Fibroblast of villous mesenchyme (primary cell): ENCODE measurements around a stretch of chr6.

- CAGE, long polyA plus RNA = no peak
Measured at GRCh38 chr6:166656733-166657259, 29.7 kb upstream of the RPS6KA2 start.

DNA sequence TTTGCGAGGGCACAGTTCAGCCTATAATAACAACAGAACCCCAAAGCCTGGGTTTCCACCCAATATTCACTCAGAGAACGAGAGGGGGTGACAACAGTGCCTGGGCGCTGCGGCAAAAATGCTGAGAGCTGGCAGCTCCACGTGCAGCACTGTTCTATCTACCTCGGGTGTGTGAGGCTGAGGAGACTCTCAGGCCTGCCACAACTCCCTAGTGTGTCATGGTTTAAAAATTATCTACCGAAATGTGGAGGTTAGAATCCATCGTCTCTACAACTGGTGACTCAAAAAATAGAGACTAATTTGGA lies 118.5 kb upstream of the RPS6KA2 start:
- CAGE, long polyA plus RNA = no peak

GRCh38 chr6:166927304-166927784 lies 29.0 kb downstream of the RNASET2 start:
- CAGE, long polyA plus RNA = no peak

DNA sequence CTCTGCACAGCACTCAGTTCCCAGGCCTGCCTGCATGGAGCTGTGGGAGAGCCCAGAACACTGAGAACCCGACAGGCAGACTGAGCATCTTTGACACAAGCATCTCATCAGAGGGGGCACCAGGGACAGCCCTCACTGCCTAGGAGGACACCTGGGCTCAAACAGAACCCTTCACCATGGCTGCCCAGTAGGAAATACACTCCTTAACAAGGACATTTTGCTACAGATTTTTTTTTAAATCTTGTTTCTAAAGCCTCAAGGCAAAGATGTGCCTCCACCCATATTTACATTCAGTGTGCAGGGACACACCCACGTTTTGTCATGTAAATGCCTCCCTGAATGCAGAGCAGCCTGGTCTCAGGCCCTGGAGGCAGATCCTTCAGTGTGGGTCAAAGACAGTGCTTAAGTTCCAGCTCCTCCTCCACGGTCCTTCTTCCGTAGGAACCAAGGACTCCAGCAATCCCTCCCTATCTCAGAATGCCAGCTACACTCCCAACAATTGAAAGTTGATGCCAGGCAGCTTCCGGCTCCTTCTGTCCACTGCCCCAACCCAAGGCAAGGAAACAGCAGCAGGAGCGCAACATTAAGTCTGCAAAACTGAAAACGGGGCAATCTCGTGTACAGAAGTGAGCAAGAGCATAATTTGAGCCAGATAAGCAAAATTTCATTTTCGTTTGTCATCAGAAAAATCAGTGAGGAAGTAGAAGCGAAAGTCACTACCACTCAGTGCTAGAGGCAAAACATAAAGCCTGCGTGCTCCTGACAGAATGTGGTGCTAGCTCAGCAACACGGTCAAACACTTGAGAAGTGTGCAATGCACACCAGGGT lies 6.3 kb downstream of the RNASET2 start:
- CAGE, long polyA plus RNA = no peak

DNA sequence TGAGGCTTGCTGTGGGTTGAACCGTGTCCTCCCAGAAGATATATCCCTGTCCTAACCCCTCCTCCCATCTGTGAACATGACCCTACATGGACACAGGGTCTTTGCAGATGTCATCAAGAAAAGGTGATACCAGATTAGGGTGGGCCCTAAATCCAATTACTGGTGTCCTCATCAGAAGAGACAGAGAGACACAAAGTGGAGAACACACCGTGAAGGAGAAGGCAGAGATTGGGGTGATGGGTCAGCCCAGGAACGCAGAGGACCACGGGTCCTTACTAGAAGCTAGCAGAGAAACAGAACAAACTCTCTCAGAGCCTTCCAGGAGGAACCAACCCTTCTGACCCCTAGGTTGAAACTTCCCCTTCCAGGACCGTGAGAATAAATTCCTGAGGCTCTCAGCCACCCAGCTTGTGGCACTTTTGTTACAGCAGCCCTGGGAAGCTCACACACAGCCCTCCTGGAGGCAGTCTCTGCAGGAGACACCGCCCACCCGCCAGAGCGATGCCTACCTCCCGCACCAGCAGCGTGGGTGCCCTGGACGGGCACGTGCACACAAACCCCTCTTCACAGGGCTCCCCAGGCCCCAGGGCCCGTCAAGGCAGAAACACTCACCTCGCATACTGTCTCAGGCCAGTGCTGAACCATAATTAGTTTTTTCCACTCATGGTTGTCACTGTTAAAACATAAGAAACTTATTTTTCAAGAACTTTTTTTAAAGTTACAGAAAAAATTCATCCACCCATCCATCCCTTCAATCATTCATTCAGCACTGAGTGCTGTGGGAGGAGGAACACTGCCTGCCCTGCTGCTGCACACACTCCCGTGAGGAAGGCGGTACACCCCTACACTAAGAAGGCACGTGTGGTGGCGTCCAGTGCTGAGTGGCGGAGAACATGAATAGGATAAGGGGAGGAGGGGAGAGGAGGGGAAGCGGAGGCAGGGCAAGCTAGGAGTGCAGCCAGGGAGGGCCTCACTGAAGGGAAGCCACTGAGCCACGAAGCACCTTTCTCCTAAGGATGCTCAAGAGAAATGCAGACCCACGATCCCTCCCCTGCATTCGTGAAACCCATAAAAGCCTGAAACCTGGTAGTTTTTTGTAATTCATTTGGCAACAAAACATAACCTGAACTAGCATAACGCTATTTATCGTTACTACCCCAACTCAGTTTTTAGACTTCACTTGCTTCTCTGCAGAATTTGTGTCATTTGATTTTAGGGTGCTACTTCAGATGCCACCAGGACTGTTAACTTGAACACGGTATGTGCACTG lies 4.0 kb downstream of the RNASET2 start:
- CAGE, long polyA plus RNA = no peak

- CAGE, long polyA plus RNA = no peak
Measured at GRCh38 chr6:166959201-166959746, 2.9 kb upstream of the RNASET2 start.

GRCh38 chr6:167103059-167103712 lies 19.7 kb upstream of the CCR6 start:
- CAGE, long polyA plus RNA = no peak

- CAGE, long polyA plus RNA = no peak
Measured at GRCh38 chr6:167134795-167135444, 12.0 kb downstream of the CCR6 start.

DNA sequence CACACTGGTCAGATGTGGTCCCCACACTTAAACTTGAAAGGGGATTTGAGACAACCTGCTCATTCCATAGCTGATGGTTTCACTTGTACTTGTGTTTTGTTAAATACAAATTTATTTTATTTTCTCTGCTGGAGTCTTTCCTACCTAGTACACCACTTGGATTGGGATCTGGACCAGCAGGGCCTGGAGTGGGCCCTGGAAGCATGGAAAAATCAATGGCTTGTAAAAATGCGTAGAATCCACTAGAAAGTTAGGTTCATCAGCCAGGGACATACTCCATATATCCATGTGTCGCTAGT lies 521 bp upstream of the GPR31 start:
- CAGE, long polyA plus RNA = no peak

- CAGE, long polyA plus RNA = no peak
Measured at GRCh38 chr6:167276993-167277486, 14.1 kb upstream of the UNC93A start.

GRCh38 chr6:167321146-167321602 lies 3.7 kb upstream of the TTLL2 start:
- CAGE, long polyA plus RNA = no peak

DNA sequence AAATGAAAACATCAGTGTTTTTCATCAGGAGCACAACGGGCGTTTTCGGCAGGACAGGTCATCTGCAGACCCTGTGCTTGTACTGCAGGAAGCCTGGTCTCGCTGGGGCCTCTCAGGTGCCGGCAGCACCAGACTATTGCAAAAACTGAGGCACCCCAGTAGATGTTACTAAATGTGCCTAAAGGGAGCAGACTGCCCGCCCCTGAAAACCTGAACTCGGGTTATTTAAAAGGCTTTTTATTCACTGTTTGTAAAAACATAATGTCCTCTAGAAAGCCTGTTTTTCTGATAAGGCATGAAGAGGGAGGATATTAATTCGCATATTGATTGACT lies 167.6 kb downstream of the TTLL2 start:
- CAGE, long polyA plus RNA = no peak

DNA sequence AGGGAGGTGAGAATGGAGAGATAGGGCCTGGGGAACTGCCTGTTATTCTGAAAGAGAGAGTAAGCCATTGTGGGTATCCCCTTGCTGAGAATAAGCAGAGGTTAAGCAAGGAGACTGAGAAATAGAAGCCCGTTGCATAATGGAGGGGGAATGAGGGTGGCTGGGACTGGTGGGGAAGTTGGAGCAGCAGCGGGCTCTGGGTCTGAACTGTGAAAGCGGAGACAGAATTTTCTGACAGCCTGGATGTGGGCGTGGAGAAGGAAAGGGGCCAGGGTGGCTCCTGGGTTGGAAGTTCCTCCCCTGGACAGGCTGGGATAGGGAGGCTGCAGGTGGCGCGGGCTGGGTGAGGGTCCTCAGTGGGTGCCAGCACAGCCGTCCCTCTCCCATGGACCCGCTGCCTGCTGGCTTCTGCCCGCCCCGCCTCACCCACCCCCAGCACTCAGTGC lies 114.6 kb upstream of the AFDN start:
- CAGE, long polyA plus RNA = no peak

GRCh38 chr6:167782556-167783035 lies 44.1 kb upstream of the AFDN start:
- CAGE, long polyA plus RNA = no peak

DNA sequence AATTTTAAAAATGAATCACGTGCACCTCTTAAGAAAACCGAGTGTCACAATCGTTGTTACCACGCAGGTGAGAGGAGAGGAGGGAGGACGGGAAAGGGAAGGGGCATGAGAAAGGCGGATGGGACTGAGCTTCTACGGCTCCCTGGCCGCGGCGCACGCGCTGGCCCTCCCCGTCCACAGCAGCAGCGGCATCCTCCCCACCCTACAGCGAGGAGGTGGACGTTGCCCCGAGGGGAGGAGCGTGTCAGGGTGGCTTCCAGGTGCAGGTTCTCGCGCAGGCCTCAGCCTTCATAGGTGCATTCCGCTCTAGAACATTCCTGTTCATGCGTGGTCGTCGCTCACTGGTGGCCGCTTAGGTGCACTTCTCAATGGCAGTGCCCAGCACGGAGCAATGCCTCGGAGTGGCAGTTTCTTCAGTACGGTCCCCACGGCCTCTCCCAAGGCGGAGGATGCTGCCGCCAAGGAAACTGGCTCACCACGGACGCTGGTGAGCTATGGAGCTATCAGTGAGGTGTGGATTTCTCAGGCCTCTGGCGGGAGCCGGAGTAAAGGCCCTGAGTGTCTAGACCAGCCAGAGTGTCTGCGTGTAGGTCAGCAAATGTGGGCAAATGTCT lies 29.6 kb upstream of the AFDN start:
- CAGE, long polyA plus RNA = no peak

GRCh38 chr6:167832880-167833517 lies 6.3 kb downstream of the AFDN start:
- CAGE, long polyA plus RNA = no peak

DNA sequence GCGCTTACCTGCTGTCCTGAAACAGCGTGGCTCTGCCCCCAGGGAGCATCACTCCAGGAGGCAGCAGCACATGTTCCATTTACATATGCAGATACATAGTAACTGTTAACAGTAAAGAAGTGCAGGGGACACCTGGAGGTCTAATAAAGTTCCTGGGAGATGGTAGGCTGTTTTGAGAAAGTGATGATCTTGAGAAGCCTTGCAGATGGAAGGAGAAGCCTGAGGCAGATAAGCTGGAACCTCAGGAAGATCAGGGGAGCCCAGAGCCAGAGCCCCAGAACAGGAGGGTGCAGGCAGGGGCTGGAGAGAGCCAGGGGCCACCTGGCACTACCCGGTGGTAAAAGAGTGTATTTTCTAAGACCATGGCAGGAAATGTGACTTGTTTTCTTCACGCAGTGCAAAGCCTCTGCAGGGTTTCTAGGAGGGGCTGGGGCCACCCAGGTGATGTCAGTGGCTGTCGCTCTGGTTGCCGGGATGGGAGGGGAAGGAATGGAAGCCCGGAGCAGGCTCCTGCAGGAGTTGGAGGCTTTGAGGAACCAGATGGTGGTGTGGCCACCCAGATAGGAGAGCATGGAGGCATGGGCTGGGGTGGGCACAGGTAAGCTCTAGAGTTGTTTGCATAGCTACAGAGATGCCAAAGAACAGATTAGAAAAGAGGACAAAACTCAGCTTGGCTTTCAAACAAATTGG lies 24.1 kb upstream of the KIF25 start:
- CAGE, long polyA plus RNA = no peak

DNA sequence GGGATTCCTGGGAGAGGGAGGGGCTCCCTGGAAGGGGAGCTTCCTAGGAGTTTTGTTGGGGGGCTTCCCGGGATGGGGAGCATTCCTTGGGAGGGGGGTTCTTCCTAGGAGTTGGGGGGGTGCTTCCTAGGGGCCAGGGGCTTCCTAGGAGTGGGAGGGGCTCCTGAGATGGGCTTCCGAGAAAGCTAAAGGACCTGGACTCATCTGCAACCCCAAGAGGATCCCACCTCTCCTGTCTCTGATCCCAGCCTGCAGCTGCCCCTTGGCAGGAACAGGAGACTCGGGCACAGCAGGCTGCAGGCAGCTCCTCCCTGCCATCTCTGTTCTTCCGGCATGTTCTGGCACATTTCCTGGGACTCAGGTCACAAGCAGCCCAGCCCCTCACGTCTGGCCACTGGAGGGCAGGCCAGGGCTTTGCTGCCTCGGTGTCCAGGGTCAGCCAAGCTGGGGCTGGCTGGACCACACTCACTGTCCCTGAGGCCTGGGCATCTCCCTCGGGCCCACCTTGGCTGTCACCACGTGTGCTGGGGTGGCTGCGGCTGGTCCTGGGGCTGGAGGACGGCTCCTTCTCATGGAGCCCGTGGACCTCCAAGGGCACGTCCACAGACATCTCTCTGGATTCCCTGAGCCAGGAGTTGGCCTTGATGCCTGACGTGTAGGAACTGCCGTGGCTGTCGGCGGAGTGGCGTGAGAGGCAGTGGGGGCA lies 18.6 kb downstream of the FRMD1 start:
- CAGE, long polyA plus RNA = no peak

- CAGE, long polyA plus RNA = no peak
Measured at GRCh38 chr6:168078065-168078681, 839 bp downstream of the FRMD1 start.

GRCh38 chr6:168158666-168159097 lies 79.7 kb upstream of the FRMD1 start:
- CAGE, long polyA plus RNA = no peak